Vagina (tissue), 1 donor: ENCODE measurements around a stretch of chr9.

- PRO-cap, result no peak
- RAMPAGE, long total RNA, result no peak
Measured at GRCh38 chr9:94464588-94465176, 90.3 kb downstream of the MFSD14B start.

GRCh38 chr9:94540191-94540940 lies 53.3 kb downstream of the FBP2 start:
- PRO-cap, result no peak
- RAMPAGE, long total RNA, result no peak

DNA sequence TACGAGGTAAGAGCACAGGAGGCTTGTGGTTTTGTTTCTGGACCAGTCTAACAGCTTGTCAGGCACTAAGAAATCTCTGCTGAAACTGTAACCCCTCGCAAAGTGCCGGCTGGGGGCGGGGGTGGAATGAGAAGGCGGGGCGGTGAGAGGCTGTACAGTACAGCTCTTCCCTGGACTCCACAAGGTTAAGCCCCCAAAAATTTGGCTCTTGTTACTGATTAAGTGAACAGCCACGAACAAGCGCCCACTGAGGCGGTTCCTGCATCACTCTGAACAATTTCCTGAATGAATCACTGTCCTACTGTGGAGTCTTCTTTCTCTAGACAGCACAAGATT lies 6.8 kb downstream of the FBP2 start:
- PRO-cap, result no peak
- RAMPAGE, long total RNA, result no peak

GRCh38 chr9:94649079-94649753 lies 9.9 kb upstream of the FBP1 start:
- PRO-cap, result unidirectional peak, plus-strand start at chr9:94649376
- RAMPAGE, long total RNA, result no peak

DNA sequence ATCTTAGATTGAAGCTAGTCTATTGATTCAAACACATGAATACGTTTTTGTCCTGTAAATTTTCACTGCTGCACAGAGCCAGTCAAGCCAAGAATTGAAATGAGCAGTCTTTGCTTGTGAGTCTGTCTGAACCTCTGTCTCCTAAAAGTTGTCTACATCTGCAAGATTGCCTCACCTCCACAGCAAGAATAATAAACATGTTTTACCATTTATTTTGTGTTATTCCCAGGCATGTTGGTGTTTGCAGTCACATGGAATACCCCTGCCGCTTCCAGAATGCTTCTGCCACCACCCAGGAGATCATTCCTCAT lies 74.0 kb downstream of the AOPEP start:
- PRO-cap, result unidirectional peak, minus-strand start at position 150 of the sequence
- RAMPAGE, long total RNA, result start-site peak on the plus strand centred at position 132 of the sequence, 52 bp wide, 25 reads

DNA sequence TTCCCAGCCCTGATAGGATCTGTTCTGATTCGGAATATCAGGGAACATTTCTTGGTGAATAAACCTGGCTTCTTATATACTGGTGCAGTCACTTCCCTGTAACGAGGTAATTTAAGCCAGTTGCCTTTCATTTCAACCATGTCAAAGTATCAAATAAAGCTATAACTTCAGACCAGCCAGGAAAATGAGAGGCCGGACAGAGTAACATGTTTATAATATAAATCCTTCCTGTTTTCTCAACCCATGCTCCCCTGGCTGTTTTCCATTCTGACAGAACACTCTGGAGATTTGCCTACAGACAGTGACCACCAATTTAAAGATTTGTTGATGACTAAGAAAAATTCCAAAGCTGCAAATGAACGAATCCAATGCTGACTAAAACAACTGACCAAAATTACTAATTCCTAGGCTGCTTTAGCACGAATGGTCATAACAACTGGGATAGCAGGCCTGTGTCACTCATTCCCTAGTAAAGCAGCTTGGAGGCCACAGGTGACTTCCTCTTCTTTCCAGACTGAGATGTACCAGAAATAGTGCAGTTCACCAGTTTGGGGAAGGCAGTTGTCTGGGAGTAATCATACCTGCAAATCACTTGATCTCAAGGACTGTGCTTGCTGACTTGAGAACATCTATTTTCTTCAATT lies 141.4 kb downstream of the AOPEP start:
- PRO-cap, result no peak
- RAMPAGE, long total RNA, result no peak

GRCh38 chr9:94924098-94924607 lies 197.7 kb downstream of the AOPEP start:
- PRO-cap, result no peak
- RAMPAGE, long total RNA, result start-site peak on the plus strand at chr9:94924220-94924625, 31 reads

DNA sequence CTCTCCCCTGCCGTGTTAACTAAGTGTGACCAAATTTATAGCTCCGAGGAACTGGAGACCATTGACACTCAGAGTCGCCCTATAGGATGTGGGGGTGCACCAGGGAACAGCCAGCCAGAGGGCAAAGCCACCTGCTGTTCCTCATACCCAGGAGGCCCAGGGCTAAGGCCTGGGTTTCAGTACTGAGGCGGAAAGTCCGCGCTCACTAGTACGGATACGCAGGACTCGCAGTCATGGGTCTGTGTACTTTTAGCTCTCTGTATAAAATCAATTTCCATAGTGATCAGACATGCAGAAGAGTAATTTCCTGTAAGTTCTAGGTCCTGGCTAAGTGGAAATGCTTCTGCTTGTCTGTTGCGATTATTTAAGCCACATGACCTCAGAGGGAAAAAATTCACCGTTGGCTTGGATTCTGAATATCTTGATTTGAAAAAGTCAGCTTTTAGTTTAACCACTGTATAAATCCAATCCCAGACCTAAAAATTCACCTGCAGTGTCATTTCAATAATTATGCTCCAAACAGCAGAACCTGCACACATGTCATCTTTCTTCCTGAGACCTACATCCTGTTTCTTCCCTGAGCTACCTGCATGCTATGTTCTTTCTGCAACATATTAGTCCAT lies 247.1 kb downstream of the AOPEP start:
- PRO-cap, result no peak
- RAMPAGE, long total RNA, result no peak

GRCh38 chr9:94979826-94980634 lies 253.5 kb downstream of the AOPEP start:
- PRO-cap, result no peak
- RAMPAGE, long total RNA, result no peak

DNA sequence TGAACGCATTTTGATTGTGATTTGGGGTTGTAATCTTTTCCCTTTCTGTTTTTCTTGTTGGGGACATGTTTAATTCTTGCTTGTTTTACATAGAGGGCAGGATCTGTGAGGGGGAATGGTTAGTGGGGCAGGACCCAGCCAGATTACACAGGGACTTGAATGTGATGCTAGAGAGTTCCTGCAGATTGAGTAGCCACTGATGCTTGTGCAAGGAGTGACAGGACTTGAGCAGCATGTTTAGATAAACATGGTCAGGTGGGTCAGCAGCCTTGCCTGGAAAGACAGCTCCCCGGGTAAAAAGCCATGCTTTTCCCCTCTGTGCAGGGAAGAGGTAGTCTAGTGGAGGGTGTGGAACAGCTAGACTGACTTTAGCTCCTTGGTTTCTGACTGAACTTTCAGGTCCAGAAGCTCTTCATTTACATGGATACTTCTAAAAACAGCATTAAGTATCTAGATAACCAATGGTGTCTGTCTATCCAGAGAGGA lies 261.2 kb downstream of the AOPEP start:
- PRO-cap, result no peak
- RAMPAGE, long total RNA, result no peak

GRCh38 chr9:95012718-95013349 lies 286.3 kb downstream of the AOPEP start:
- PRO-cap, result no peak
- RAMPAGE, long total RNA, result no peak

- PRO-cap, result bidirectional peak, plus-strand start at chr9:95048522, minus-strand start at chr9:95048370; unidirectional peak, minus-strand start at chr9:95048983
- RAMPAGE, long total RNA, result start-site peak on the plus strand at chr9:95048520-95048655, 497 reads; start-site peak on the plus strand at chr9:95048831-95049046, 56 reads; start-site peak on the plus strand at chr9:95049160-95049294, 65 reads
Measured at GRCh38 chr9:95048125-95049365, 269.0 kb downstream of the FANCC start.

DNA sequence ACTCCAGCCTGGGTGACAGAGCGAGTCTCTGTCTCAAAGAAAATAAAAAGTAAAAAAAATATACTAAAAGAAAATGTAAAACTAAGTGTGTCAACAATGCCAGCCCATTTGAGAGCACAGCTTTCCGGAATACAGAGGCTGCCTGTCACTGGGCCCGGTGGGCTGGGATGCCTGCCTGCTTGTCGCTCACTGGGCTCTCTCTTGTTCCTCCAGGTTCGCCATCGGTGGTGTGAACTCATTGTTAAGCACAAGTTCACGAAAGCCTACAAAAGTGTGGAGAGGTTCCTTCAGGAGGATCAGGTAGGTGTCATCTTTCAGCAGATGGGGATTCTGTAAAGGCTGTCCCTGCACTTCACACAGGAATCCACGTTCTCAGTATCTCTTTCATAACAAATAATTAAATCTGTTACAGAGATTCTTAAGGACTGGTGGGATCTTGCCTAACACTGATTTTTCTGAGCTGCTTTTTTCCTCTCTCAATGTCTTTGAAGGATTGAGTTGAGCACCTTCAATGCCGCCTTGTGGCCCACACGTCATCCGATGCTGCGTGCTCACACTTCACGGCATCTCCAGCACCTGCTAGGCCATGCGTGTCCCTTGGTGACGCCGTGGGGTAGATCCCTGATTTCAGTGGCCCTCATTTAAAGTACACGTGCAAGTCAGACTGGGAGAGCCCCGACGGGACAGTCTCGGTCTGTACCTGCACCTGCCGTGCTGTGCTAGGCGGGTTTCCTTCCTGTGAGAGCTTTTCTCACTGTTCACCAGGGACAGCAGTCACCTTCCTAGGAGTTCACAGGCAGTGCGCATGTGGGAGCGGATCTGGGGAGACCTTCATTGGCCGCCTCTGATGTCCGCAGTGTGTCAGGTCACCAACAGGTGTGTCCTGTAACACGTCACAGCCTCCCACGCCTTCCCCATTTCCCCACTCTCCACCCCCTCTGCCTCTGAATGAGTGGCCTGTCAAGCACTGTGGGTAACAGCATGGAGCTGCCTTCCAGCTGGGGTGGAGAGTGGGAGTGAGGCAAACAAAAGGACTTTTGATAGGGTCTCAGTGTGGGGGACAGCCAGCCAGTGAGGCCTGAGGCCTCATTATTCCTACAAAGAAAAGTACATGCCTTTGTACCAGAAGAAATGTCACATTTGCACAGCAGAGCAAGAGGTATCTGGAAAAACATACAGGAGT lies 236.6 kb downstream of the FANCC start:
- PRO-cap, result no peak
- RAMPAGE, long total RNA, result no peak

- PRO-cap, result unidirectional peak, plus-strand start at chr9:95092796
- RAMPAGE, long total RNA, result start-site peak on the plus strand at chr9:95092823-95092827, 51 reads
Measured at GRCh38 chr9:95092356-95093341, 224.9 kb downstream of the FANCC start.

- PRO-cap, result no peak
- RAMPAGE, long total RNA, result no peak
Measured at GRCh38 chr9:95103381-95103814, 214.1 kb downstream of the FANCC start.

GRCh38 chr9:95103815-95104515 lies 213.5 kb downstream of the FANCC start:
- PRO-cap, result no peak
- RAMPAGE, long total RNA, result no peak

- PRO-cap, result unidirectional peak, minus-strand start at chr9:95157963
- RAMPAGE, long total RNA, result no peak
Measured at GRCh38 chr9:95157730-95158178, 159.8 kb downstream of the FANCC start.

DNA sequence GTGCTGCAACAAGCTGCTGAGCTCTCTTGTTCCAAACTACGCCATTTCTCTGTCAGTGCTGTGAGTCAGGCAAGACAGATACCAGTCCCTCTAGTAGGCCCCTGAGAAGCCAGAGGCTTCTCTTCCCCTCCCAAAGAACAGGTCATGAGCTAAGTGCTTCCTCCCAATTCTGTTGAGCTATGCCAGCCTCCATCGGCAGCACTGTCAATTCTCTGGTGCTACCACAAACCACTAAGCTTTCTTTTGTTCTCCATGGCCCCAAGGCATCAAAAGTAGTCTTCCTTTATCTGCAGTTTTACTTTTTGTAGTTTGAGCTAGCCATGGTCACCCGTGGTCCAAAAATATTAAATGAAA lies 149.4 kb downstream of the FANCC start:
- PRO-cap, result no peak
- RAMPAGE, long total RNA, result no peak

DNA sequence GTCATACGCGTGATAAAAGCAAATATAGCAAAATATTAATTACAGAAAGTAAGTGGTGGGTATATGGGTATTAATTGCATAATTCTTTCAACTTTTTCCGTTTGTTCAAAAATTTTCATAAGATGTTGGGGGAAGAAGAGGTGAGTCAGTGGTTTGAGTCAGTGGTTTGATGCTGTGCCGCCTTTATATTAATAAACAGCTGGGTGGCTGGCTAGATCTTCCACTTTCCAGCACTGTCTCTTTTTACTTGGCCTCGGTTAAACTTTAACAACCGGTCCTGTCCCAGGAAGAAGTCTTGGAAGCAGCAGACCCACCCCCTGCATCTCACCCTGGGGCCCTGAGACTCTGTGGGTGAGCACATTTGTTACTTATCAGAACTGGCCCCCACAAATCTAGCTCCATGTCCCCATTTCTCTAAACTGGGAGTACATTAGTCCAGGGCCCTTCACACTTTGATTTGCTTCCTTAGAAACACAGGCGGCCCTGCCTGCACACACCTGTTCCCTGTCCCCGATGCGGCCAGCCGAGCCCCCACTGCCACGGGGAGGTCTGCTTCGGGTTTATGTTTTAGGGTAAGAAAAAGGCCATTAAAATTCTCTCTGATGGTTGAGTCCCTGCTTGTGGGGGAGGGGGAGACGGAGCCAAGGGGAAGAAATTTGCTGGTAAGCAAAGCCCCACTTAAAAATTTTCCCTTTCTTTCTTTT lies 83.0 kb downstream of the PTCH1 start:
- PRO-cap, result no peak
- RAMPAGE, long total RNA, result no peak

DNA sequence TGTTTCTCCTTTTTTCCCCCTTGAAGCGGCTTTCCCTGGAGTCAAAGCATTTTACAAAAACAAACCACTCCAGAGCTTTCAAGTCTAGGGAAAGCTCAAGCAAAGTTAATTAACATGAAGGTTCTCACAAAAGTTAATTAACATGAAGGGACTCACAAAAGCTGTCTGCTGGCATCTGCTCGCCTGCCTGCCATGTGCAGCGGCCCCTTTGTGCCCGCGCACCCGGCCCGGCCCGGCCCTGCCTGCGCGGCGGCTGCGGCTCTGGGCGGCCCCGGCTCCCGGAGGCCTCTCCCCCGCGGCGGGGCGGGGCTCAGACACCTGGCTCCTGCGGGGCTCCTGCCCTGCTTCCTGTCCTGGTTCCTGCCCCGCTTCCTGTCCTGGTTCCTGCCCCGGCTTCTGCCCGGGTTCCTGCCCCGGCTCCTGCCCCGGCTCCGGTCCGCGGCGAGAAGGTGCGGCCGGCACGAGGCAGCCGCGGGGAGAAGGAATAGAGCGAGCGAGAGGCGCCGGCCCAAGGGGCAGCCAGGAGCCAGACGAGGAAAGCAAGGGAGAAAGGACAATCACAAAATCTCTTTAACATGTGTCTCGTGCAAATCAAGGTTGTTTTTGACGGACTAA lies 82.4 kb downstream of the PTCH1 start:
- PRO-cap, result unidirectional peak, minus-strand start at position 286 of the sequence
- RAMPAGE, long total RNA, result no peak